ENCODE measurements around a stretch of chr13.

GRCh38 chr13:58301699-58301974, 670.1 kb downstream of the PCDH17 start:
- RRBS = no CpG with 5 or more reads among the region's 1 CpG

DNA sequence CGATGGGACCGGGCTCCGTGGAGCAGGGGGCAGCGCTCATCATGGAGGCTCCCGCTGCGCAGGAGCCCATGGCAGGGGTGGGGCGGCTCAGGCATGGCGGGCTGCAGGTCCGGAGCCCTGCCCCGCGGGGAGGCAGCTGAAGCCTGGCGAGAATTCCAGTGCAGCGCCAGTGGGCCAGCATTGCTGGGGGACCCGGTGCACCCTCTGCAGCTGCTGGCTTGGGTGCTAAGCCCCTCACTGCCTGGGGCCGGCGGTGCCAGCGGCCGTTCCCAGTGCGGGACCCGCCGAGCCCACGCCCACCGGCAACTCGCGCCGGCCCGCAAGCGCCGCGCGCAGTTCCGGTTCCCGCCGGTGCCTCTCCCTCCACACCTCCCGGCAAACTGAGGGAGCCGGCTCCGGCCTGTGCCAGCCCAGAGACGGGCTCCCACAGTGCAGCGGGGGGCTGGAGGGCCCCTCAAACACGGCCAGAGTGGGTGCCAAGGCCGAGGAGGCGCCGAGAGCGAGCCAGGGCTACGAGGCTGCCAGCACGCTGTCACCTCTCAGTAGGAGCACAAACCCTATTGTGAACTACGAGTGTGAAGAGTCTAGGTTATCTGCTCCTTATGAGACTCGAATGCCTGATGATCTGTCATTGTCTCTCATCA, 687.1 kb downstream of the PCDH17 start:
- RRBS = 67% methylated on average over 6 of the region's 48 CpGs

DNA sequence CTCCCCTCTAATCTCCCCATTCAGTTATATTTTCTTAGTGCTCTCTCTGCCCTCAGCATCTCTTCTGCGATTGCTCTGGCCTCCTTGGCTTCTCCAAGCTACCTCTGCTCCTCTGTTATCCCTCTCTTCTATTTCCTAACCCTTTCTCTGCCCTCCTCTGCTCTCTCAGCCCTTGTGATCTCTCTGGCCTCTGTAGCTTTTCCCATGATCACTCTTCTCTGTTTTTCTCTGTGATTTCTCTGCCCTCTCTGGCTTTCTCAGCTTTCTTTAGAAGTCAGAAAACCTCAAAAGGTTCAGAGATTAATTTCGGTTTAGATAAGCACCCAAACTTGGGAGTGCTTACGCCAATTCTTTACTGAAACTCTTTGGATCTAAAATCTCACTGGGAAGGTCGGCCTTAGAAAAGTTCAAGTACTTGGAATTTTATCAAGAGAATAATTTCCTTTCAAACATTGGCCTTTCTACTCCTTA, 795.0 kb downstream of the DIAPH3 start:
- RRBS = no CpG with 5 or more reads among the region's 4 CpGs

DNA sequence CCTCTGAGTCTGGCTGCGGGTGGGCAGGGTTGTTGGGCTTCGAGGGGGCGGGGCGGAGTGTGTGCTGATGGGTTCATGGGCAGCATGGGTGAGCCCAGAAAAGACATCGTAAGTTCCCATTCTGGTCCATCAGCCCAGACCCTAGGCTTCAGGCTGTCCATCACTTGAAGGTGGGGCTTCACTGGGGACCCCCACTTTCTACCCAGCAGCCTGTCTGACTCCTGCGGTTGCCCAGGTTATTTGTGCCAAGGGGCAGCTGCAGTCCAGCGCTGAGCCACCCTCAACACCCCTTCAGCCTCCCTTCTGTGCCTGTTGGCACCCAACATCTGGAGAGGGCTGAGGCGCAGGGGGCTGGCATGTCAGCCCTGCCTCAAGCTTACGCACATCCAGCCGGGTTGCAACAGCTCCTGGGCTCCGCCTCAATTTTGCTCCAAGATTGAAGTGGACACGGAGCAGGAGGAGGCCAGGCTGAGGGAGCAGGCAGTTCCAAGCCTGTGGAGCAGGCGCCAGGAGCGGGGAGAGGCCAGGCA, 350.5 kb upstream of the PCDH20 start:
- RRBS = no CpG with 5 or more reads among the region's 14 CpGs

- RRBS = no CpG with 5 or more reads among the region's 15 CpGs
These were observed 236.0 kb downstream of the PCDH9 start for GRCh38 chr13:66993983-66994680.

- RRBS = no CpG with 5 or more reads among the region's 2 CpGs
These were observed 513.0 kb downstream of the KLHL1 start for GRCh38 chr13:69595132-69595691.

DNA sequence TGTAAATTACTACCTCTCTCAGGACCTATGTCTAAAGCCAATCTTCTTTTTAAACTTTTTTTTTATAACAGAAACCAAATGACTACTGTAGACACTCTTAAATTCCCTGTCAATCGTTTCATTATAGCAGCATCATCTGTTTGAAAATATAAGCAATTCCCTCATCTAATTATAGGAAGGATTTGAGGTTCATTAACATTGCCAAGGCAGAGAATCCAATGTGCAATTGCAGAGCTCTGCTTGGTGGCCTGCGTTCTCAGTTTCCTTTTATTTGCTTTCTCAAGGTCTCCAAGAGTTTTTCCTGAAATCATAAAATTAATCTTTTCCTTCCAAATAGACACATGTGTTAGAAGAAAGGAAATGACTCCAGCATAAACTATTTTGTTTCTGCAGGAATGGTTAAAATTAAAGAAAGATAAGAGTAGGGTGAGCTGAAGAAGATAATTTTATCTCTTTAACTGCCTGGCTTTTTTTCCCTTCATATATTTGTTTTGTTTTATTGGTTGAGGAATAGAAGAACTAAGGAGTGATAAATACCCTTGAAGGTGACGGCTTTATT, 241.9 kb downstream of the DACH1 start:
- RRBS = no CpG with 5 or more reads among the region's 3 CpGs

GRCh38 chr13:73054614-73055193, 4.1 kb upstream of the KLF5 start:
- RRBS = no CpG with 5 or more reads among the region's 5 CpGs

DNA sequence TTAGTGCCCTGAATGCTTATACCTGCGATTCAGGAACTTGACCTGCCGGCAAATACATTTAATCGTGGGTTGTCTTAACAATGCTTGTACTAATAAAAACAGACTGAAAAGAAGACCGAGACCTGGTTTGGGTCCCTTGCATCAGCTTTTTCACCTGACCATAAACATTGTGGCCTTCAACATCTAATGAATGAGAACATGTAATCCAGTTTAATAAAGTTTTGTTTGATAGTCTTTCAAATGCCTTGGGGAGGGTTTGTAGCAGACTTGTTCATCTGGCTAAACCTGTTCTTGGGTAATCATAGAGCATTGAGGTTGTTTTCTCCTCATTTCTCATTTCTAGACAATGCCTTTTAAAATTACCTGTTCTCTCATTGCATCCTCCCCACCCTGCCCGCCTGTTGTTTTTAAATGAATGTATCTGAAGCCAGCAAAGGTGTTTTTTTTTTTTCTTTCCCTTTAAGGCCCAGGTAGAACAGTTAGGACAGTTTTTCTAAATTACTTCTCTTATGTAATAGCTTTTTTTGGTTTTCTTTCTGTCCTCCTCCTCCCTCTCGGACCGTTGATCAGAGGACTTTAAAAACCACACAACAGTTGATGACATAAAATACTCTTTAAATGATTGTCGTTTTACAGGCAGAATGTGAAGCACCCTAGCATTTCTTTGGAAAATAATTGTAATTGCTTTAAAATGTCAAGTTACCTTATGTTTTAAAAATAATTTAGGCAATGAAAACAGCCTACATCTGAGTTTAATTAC, 7.3 kb downstream of the KLF5 start:
- RRBS = no CpG with 5 or more reads among the region's 8 CpGs

GRCh38 chr13:73290916-73291272, 232.1 kb downstream of the KLF5 start:
- RRBS = no CpG with 5 or more reads among the region's 4 CpGs

- RRBS = no CpG with 5 or more reads among the region's 5 CpGs
These were observed 801.1 kb downstream of the KLF5 start for GRCh38 chr13:73859971-73860302.

GRCh38 chr13:73975338-73976234, 916.8 kb downstream of the KLF5 start:
- RRBS = no CpG with 5 or more reads among the region's 8 CpGs

DNA sequence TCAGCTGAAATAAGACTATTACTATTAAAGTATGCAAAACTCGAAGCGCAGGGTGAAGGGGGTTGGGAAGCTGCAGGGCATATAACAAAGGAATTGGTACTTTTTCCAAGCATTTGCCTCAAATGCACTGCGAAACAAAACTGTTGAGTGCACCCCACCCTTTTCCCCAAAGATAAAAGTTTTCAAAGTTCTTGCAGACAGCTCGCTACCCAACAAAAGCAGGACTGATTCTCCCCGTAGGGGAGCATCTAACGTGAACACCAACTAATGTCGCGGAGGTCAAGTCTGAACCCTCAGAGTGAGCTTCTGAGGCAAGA, 1073.8 kb downstream of the KLF5 start:
- RRBS = no CpG with 5 or more reads among the region's 8 CpGs

DNA sequence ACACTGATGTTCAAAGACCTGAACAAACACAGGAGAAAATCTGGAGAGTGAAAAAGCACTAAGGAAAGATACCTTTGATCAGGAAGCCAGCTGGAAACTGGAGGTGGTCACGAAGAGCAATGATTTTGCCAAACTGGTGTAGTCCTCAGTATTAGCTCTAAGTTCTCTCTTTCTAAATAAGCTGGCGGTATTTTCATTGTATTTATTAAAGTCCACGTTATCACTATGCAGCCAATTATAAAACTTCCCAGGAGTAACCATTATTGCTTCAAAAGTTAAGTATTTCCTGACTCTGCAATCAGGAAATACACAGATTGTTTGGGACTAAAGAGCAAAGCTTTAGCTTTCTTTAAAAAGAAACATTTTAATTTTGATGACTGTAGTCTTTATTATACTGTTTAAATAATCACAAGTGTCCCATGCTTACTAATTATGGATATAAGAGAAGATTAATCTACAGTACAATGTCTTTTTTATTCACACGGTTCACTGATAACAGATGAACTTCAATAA, 115.1 kb downstream of the TBC1D4 start:
- RRBS = no CpG with 5 or more reads among the region's 4 CpGs

GRCh38 chr13:75480503-75481212, 1.3 kb downstream of the TBC1D4 start:
- RRBS = 8% methylated on average over 14 of the region's 52 CpGs

GRCh38 chr13:75806098-75806474, 170.0 kb downstream of the LMO7 start:
- RRBS = no CpG with 5 or more reads among the region's 9 CpGs

DNA sequence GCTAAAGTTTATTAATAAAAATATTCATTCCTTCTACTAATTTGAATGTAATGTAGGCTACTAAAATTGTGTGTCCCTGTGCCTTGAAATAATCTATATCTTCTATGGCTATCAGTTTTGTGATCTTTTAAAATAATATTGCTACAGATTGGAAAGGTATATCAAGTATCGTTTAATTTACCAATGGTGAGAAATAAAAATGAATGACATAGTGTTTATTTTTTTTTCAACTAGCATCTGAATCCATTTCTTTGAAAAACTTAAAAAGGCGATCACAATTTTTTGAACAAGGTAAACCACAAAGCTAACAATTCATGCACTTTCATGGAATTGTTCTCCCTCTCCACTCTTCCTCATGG, 201.8 kb downstream of the LMO7 start:
- RRBS = no CpG with 5 or more reads among the region's 2 CpGs

DNA sequence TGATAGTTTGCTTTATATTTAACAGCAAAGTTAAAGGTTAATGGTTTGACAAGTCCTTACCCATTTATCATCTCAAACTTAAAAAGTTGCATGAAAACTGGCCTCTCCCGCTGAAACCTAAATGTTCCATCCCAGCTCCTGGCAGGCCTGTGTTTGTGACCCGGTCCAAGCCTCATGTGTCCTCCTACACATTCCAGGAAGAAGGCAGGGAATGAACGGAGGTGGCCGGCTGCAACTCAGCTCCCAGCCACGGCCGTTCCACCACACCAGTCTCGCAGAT, 56.6 kb downstream of the KCTD12 start:
- RRBS = no CpG with 5 or more reads among the region's 7 CpGs

GRCh38 chr13:76832404-76832929, 53.7 kb downstream of the KCTD12 start:
- RRBS = no CpG with 5 or more reads among the region's 2 CpGs

DNA sequence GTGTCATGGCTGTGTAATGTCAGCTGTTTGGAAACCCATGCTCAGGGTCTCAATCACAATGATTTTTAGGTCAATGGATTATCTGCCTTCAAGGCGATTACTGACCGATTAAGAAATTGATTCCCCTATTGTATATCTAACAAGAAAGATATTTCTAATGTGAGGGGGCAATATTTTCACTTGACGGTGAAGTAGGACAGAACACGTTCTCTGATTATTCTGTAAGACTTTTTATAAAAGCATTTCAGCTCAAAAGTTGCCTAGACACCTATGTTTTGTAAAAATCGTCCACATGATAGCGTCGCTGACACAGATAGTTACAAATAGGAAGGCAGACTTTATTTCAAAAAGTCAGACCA, 20.6 kb downstream of the KCTD12 start:
- RRBS = no CpG with 5 or more reads among the region's 7 CpGs

Measured in GM19239 (cell line).